ENCODE results near the gene SPTB.

GRCh38 chr14:64539152-64539738 lies 1.3 kb upstream of the HSPA2 start:
- PRO-cap: no peak

- PRO-cap: no peak
Observed at GRCh38 chr14:64625383-64625992, 75.7 kb downstream of the PPP1R36 start.

DNA sequence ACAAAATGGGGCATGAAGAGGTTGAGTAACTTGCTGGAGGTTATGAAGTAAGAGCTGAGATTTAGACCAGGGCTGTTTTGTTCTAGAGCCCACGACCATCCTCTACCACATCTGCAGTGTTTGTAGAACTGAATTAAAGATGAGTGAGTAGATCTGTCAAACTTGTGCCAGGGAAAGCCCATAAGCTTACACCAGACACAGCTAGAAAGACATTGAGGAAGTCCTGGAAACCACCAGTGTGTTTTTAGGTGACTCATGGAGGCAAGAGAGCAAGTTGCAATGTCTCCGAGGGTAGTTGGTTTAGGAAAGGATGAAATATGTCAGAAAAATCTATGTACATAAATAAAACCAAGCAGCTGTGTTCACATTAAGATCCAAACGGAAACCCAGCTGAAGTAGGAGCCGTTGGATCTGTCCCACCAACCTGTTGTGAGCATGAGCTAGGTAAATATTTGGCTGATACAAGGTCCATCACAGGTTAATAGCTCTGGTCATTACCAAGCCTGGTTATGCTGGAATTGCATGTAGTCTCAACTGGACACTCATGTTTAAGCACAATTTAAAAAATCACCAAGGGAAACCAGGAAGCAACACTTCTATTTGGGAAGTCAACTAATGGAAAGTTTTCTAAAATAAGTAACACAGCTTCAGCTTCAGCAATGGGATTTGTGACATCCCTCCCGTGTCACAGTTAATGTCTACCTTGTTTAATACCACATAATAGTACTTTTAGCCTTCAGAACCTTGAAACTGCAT lies 49.8 kb upstream of the PLEKHG3 start:
- PRO-cap: no peak

- PRO-cap: no peak
Observed at GRCh38 chr14:64688685-64689364, 15.4 kb upstream of the PLEKHG3 start.

- PRO-cap: no peak
Observed at GRCh38 chr14:64708031-64709176, 4.2 kb downstream of the PLEKHG3 start.

- PRO-cap: no peak
Observed at GRCh38 chr14:64745726-64747050, 42.0 kb downstream of the PLEKHG3 start.

DNA sequence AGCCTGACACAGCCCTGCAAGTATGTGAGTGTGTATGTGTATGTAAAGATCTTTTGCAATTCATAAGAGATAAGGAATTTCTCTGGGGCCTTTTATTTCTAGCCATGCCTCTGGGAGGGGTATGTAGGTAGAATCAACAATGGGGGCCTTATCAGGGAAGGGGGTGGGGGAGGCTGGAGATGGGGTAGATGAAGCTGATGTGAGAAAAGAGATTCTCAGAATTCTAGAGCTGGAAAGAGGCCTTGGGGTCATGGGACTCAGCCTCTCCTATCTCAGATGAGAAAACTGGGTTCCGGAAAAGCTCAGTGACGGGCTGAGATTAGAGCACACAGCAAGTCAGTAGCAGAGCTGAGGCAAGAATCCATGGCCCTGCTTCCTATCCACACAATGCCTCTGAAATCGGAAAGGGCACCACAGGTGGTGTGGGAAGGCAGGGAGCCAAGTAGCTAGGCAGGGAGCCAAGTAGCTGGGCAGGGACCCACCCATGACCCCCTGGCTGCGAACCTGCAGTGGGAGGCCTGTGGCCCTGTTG lies 54.6 kb downstream of the PLEKHG3 start:
- PRO-cap: no peak

- PRO-cap: no peak
Observed at GRCh38 chr14:64763541-64764081, 59.4 kb downstream of the PLEKHG3 start.

GRCh38 chr14:64764082-64765223 lies 60.2 kb downstream of the PLEKHG3 start:
- PRO-cap: no peak

GRCh38 chr14:64766564-64767288 lies 62.5 kb downstream of the PLEKHG3 start:
- PRO-cap: no peak

DNA sequence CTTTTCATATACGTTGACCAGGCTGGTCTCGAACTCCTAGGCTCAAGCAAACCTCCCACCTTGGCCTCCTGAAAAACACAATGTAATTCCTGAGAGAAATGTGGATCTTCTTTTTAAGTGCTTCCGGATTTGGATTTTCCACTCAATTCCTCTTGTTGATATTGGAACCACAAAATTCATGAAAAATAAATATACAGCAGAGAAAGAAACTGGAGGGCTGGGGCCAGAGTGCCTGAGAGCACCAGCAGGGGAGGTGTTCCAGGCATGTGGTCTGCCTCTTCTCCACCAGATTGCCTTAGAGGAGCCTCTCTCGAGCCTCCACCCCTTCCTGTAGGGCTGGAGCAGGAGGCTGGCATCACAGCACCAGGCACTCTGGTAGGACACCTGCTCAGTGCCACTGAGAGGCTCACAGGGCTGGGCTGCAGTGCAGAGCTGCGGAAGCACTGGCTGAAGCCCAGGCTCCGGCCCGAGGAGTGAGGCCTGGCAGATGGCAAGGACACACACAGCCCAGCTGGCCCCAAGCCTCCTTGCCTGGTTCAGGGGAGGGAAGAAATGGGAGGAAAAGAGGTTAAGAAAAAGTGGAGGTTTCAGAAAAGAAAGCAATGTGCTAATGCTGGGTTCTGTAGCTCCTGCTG lies 24.1 kb downstream of the SPTB start:
- PRO-cap: no peak

DNA sequence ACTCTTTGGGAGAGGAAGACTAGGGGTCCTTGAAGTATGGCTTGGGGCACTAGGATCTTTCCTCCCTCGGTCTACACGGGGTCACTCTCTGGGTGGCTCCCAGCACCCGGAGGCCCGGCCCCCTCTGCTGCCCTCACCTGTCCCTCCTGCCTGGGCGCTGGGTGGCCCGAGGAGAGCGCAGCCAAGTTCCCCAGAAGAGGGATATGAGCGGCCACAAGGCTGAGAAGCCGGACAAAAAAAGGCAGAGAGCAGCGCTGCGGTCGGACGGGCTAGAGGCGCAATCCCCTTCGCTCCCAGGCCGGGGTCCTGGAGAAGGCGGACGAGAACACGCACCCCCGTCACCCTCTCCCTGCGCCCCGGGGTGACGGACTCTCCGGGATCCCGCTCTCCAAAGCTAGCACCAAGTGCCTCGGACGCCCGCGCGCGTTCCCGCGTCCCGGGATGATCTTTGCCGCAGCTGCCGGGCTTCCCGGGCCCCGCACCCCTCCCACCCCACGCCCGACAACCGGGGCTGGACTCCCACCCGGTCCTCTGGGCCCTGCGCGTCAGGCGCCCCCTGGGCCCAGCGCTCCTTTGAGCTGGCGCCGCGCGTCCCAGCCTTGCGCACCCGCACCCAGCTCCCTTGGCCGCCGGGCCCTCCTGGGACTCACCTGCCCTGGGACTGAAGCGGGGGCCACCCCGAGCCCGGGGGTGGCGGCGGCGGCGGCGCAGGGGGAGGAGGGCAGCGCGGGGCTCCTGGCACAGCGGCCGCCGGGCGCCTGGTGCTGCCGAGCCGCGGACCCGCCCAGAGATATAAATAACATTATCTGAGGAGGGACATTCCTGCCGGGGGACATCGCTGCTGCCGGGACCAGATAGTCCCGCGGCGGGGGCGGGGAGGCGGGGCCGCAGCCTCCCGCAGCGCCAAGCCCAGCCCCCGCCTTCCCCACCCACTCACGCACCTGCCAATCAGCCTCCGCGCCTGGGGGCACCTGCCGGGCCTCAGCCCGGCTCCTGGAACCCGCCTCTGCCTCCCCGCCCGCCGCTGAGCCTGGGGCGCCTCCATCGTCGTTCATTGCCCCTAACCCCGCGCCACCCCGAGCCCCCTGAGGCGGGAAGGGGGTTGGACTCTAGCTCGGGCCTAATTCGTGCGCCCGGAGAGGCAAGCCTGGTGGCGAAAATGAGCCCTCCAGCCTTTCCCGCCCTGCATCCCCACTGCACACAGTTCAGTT lies at the start of gene SPTB:
TSS of gene SPTB (minus strand) at position 766 of the 1,211 bp plus-strand sequence.
- PRO-cap: no peak

DNA sequence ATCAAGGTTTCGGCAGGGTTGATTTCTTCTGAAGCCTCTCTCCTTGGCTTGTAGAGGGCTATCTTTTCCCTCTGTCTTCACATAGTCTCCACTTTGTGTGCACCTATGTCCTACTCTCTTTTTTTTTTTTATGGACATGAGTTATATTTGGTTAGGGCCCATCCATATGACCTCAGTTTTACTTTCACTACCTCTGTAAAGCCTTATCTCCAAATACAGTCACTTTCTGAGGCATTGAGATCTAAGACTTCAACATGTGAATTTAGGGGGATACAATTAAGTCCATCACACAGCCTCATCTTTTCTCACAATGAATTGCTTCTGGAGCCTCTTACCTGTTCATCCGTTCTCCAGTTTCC lies 5.9 kb upstream of the SPTB start:
- PRO-cap: no peak

- PRO-cap: no peak
Observed at GRCh38 chr14:64943266-64943707, 742 bp upstream of the GPX2 start.

GRCh38 chr14:64950836-64951607 lies 8.5 kb upstream of the GPX2 start:
- PRO-cap: no peak

DNA sequence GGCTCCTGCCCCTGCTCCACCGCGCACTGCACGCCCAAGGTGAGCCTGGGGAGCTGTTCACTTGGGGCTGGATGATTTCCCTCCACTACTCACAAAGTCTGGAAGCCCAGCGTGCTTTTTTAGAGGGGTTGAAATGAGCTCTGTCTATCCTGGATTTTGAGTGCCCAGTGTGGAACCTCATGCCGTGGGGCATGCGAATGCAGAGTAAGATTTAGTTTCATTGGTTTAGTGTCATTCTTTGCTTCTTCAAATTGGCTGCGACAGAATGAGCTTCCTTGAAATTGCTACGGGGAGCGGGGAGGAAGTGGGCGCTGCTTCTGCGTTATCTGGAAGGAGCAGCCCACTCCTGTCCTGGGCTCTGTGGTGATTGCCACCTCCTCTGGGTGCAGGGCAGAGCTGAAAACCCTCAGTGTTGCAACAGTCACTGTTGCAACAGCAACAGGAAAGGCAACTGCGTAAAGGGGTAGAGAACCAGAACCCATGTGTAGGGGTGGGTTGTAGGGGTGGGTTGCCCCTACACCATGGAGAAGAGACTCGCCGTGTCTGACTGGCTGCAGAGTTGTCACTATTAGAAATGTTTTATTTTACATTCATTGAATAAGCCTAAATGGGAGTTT lies 57.8 kb downstream of the MAX start:
- PRO-cap: no peak

GRCh38 chr14:65102773-65103368 lies 554 bp upstream of the MAX start:
- PRO-cap: bidirectional peak, plus-strand start at chr14:65102836, minus-strand start at chr14:65102517; unidirectional peak, plus-strand start at chr14:65102880

DNA sequence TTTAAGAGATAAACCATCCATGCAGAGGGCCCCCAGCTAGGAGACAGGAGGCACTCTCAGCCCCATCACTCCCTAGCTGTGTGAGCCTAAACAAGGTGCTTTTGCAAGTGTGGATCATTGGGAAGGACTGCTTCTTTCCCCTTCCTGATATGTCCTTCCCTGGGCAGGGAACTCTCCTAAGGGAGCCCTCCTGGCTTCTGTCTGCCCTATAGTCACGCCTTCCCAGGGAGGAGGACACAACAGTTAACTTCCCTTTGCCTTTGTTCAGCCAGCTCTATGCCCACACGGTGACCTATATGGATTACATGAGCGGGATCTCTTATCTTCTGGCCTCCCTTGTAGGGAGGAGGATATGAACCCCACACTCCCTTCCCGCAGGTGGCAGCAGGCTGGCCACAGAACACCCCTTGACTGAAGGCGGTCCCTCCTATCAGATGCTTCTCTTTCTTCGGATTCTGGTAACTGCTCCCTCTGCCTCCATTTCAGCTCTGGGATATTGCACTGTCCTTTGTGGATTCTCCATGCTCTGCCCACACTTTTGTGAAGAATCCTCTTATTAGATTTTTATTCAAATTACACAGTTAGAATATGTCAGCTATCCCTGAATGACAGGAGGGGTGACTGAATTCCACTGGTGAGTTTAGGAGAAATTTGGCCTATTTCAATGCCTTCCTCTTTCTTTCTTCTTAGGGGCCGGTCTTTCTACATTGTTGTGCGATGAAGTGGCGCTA lies 135.7 kb upstream of the MAX start:
- PRO-cap: no peak

DNA sequence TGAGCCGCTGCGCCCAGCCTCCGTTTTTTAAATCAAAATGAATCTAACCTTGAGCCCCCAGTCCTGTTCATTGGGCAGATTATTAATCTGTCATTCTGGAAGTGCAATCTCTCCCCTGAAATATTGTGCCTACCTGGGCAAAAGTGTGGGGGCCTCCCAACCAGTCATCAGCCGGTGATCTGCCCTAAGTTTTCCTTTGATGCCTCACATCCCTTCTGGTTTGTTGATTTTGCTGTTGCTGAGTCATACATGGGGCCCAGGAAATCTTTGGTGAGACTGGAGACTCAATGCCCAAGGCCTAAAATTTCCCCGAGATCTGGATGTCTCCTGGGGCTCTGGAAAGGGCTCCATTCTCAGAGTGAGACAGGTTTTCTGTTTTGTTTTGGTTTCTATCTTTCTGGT lies 152.6 kb upstream of the MAX start:
- PRO-cap: no peak

GRCh38 chr14:65255947-65256696 lies 153.8 kb upstream of the MAX start:
- PRO-cap: no peak

Data from ureter (tissue), 1 donor.